Smooth muscle cell (in vitro differentiated cells): Measurements from ENCODE around the genes GLA, FAM199X and TBC1D8B.

DNA sequence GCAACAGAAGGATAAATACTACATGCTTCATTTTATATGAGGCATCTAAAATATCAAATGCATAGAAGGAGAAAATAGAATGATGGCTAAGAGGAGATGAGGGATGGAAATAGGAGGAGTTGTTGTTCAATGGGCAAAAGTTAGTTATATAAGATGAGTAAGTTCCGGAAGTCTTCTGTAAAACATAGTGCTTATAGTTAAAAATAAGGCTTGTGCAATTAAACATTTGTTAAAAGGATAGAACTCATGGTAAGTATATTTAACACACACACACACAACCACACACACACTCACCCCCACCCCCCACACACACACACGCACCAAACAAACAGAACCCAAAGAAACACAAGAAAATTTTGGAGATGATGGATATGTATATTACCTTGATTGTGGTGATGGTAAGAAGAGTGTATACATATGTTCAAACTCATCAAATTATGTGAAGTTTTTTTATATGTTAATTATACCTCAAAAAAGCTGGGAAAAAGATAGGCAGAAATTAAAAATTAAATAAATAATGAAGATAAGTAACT, 1343.4 kb downstream of the PCDH19 start:
- RAMPAGE, long total RNA: no peak

DNA sequence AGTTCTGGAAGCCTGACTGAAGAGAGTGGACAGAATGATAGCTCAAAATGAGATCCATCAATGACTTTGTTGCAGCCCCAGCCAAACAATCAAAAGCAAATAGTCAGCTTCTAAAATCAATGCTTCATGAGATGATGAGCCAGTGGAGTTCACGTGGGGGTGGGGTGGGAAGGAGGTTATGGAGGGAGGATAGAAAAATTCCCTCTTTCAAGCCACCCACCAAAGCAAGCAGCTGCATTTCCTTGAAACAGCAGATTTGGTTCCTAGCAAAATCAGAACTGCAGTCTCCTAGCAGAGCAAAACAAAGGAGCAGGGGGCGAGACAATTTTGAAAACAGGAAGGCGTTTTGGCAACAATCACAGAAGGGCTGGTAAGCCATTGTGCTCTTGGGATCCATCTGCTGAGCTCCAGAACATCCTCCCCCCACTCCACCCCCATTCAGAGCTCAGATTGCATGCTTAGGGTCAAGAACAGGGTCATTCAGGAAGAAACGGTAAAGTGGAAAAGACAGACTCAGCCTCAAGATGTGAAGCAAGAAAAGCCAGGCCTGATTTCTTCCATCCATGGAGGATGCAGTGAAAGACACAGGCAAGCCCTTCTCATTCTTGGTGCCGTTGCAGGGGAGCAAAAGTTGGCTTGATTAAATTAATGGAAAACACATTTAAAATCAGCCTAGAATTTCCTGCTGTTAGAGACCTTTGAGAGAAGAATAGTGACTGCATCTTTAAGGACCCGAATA, 7.6 kb upstream of the PCDH19 start:
- RAMPAGE, long total RNA: no peak

GRCh38 chrX:100644974-100645521, 1.0 kb downstream of the SRPX2 start:
- RAMPAGE, long total RNA: no peak

- RAMPAGE, long total RNA: no peak
Observed at GRCh38 chrX:100743128-100743698, 11.3 kb upstream of the SYTL4 start.

GRCh38 chrX:100948577-100949058, 19.9 kb upstream of the XKRX start:
- RAMPAGE, long total RNA: no peak

GRCh38 chrX:100986780-100987431, 17.4 kb downstream of the ARL13A start:
- RAMPAGE, long total RNA: no peak

DNA sequence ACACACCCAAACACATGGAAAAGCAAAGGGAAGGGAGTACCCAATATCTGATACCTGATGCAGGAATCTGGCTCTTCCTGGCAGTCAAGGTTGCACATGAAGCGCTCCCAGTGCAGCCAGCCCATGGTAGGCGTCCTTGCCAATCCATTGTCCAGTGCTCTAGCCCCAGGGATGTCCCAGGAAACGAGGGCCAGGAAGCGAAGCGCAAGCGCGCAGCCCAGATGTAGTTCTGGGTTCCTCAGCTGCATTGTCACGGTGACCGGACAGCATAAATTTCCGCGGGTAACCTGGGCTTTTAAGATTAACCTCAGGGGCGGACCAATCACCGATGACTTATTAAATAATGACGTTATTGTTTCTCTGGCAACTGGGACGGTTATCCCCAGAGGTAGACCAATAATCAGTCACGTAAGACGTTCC, at the start of gene GLA:
TSS of gene GLA (minus strand) at position 270 of the 420 bp plus-strand sequence.
- RAMPAGE, long total RNA: start-site peak on the minus strand centred at position 290 of the sequence, 92 bp wide, 131 and 133 reads in 2 replicates

DNA sequence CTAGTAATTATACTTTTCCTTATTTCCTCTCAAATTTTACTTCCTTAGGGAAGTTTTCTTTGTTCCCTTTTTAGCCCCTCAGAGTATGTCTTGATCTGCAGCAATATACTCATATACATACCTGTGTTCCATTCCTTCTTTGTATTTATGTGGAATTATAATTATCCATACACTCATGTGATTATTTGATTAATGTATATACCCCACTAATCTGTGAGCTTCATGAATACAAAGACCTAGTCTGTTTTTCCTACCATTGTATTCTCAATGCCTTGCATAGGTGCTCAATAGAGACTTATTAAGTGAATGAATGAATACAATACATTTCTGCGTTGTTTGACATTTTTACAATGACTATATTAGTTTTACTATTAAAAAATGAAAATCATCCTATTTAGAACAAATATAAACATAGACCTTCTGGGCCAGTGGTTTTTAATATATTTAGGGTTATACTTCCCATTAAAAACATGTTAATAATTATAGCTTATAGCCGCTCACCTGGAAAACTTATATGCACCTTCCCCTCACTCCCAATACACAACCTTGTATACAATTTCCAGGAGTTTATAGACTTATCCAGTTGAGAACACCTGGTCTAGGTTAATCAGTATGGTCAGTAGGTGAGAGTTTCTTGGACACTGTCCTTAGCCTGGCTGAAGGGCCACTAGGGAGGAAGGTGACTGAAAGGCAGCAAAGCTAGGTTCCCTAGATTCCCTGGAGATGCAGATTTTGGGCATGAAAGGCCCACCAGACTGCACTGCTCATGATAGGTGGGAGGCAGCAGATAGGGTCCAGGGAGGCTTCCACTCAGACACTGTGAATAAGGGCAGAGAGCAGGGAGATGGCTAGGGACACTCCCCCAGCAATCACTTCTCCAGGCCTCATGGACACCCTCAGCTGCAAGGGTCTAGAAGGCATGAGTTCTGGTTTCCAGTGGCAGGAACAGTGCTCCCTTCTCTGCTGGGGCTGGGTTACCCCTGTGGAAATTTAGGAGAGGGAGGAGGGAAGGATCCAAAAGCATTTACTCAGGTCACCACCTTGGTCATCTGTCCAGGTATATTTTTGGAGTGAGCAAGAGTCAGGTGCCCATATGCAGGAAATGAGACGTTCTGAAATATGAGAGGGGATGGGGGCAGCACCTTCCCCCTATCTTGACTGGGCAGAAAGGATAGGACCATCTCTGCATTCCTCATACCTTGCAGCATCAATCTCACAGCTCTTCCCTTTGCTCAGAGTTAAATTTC, 16.4 kb downstream of the ARMCX3 start:
- RAMPAGE, long total RNA: no peak

- RAMPAGE, long total RNA: no peak
Observed at GRCh38 chrX:102832710-102833207, 104.3 kb upstream of the RAB40AL start.

DNA sequence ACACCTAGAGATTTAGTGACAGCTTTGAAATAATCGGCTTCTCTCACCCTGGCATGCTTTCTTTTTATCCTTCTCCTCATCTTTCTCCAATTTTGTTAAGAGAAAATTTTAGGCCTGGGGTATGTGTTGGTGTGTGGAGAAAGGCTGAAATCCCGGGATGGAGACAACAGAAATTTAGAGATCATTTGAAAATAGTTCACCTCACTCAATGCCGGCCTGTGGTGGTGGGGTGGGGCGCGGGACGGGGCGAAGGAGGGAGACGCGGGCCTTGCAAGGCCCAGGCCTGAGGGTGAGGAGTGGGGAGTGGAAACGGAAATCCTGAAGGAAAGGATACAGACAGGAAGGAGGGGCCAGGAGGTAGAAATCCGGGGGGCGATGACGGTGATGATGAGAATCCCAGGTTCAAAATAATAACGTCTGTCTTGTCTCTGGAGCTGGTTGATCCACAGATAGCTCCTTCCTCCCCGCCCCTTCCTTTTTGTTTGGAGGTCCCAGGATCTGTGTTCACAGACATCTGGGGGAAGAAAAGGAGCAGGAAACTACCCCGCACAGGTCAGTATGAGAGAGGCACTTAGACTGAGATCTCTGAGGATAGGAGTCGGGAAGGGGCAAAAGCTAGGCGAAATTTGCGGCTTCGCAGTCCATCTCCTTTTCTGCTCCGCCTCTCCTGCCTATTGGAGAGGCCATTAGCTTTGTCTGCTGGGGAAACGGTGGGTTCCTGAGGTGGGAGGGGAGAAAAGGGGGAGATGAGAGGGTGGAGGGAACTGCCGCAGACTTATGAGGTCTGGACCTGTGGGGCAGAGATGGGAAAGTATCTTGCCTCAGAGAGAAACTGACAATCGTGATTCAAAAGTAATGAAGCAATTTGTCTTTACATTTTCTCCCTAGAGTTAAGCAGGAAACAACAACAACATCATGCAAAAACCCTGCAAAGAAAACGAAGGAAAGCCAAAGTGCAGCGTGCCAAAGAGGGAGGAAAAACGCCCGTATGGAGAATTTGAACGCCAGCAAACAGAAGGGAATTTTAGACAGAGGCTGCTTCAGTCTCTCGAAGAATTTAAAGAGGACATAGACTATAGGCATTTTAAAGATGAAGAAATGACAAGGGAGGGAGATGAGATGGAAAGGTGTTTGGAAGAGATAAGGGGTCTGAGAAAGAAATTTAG, 833 bp downstream of the TCEAL7 start:
- RAMPAGE, long total RNA: no peak

DNA sequence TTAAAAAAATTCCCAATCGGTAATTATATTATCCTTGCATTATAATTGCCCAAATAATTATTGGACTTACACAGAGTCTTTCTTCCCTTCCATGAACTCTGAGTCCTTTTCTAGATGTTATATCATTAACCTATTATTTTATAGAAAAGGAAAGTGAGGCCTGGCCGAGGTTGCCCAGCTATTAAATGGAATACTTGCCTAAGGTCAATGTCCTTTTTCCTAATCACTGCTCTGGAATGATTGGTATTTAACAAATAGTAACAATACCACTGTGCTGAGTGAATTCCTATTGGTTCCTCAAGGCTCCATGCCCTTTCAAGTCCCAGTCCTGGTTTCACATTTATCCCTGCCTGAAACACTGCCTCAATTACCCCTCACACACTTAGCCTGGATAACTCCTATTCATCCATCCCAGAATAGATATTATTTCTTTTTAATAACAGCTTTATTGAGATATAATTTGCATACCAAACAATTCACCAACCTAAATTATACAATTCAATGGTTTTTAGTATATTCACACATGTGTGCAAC, 6.2 kb downstream of the TCEAL9 start:
- RAMPAGE, long total RNA: no peak

DNA sequence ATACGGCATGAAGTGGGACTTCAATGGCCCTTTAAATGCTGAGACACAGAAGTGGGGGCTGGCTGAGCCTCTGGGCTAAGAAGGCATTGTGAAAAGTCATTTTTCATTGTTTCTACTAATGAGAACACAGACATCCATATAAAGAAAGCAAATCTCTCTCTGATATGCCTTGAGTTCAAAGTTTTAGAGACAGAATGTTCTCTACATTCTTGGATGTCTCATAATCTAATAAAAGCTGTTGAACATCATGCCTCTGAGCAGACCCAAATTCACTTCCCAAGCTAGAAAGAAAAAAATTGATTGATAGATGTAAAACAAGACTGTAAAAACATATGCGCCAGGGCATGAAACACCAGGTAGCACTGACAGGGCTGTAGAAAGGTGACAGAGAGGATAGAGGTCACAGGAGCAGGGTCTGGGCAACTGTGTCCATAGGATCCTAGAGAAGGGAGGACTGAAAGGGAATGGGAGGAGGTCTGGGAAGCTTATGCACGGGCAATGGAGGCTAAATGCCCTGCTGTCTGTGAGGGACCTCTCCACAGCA, 16.3 kb downstream of the RAB40A start:
- RAMPAGE, long total RNA: no peak

- RAMPAGE, long total RNA: no peak
Observed at GRCh38 chrX:103766778-103767179, 9.9 kb upstream of the PLP1 start.

DNA sequence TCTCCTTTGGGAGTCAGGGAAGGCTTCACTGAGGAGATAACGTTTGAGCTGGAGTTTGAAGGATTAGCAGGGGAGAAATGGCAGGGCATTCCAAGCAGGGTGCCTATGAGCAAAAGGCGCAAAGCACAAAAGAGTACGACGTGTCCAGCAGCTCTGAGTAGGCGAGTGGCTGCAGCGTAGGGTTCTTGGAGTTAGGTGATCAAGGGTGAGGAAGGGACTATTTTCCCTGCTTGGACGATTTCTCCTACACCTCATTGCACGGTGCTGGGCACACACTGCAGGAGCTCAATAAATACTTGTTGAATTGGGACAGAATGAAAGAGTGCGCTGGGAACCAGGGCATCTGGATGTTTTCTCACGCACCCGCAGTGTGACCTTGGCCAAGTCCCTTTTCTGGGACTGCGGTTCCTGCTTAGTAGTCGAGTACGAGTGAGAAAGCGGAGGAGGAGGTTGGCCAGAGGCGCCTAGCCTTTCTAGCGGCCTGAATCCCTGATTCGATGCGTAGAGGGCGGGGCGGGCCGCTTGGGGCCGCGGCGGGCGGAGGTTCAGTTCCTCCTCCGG, 352 bp upstream of the FAM199X start:
- RAMPAGE, long total RNA: no peak

- RAMPAGE, long total RNA: no peak
Observed at GRCh38 chrX:104166382-104167198, at the start of gene FAM199X. Gene FAM199X, plus strand, starts transcription at chrX:104166453.

DNA sequence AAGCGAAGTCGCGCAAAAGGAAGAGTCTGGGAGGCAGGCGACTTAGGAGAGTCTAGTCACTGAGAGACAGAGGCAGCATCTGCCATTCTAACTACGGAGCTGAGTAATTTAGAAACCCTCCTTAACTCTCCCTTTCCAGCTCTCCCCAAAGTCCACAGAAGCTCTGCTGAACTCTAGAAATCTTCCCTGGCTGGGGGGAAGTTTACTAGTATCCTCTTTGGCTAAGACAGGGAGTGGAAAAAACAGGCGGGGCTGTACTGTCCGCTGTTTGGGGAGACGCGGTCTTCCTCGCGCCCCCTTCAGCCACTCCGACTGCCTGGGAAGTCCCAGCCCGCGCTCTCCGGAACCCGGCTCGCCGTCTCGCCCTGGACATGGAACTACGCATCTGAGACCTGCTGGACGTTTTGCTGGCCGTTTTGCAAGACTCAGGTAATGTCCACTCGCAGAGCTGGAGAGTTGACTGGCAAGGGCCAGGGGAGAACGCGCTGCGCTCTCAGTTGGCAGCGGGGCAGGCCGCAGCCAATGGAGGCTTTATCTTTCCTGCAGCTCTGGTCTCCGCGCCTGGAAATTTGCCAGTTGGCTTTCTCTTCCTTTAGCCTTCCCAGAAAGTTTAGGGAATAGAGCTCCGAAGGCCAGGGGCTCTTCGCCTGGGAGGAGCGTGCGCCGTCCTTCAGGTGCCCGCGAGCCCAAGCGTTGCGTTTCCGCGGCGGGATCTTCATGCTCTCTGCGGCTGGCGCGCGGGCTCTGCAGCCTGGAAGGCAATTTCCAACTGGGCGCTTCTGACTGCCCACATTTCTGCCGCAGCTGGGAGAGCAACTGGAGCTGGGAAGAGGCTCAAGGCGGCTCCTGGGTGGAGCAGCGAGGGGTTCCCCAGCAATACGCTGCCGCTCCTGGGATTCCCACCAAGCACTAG, 880 bp downstream of the IL1RAPL2 start:
- RAMPAGE, long total RNA: no peak

DNA sequence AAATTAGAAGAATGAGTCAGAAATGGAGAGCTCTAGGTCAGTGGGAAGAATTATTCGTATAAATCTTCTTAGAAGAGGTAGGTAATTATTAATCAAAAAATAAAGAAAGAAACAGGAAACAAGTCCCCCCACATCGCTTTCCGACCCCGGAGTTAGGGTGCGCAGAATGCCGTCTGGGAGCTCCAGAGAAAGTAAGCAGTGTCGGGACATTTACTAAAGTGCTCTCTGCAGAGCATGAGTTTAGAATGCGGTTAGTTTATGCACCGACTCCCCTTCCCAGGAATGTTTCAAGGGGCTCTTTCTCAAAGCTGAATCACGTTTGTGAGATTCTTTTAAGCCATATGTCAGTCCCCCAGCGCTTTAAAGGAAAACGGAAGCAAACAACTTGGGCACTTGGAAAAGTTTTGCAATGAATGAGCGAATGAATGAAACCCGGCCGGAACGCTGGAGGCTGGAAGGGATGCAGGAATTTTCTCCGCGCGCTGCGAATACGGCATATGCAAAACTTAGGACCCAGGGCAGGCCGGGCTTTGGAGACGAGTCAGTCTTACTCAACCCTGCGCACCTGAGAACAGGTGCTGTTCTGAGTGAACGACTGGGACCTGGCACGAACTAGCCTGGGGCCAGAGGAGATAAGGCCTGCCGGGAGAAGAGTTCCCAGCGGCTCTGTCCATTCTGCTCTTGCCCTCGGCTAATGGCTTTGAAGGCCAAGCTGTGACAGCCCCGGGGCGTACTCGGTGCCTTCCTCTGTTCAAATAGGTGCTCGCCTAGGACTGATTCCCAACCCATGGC, 900 bp upstream of the NRK start:
- RAMPAGE, long total RNA: no peak

GRCh38 chrX:106167239-106167608, 881 bp upstream of the PWWP3B start:
- RAMPAGE, long total RNA: no peak

DNA sequence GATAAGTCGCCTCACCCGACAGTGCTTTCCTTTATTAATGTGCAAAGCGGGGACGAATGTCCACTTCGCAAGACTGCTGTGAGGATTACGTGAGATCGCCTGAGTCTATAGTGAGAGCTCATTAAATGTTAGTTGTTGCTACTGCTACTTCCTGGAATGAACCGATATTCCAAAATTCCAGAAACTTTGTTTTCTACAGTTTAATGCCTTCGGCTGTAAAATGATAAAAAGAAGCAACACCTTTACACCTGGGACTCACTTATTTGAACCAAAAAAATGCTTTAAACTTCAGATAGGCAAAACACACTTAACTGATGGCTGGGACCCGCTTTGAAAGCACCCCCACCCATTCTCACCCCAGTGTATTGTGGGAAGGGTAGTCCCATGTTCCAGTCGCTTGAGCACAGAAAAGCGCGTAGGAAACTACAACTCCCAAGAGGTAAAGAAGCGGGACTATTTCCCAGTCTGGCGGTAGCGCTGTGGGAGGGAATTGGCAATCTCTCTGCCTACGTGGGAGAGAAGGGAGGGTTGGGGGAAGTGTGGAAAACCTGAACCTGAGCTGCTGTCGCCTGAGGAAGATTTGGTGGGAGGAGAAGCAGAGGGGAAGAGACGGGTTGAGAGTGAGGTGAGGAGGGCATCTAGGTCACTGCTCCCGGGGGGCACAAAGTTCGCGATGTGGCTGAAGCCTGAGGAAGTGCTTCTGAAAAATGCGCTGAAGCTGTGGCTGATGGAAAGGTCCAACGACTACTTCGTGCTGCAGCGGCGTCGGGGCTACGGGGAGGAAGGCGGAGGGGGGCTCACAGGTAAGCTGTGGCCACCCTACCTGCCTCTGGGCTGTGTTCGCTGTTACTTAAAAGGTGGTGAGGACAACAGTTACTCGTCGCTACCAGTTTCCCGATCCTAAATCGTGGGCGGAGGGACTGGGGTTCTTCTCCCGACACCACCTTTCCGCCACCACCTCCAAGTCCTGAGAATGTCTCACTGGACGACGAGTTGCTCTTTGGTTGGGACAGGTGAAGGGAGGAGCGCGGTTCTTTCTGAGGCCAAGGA, at the start of gene TBC1D8B:
TSS of gene TBC1D8B (plus strand) at position 493 of the 1,050 bp plus-strand sequence.
- RAMPAGE, long total RNA: start-site peak on the plus strand centred at position 572 of the sequence, 30 bp wide, 40 and 48 reads in 2 replicates

- RAMPAGE, long total RNA: no peak
Observed at GRCh38 chrX:106933460-106933978, 13.3 kb downstream of the CLDN2 start.